AG09319 (cell line): ENCODE data around the genes ADGRF3, DNAJC5G, EIF2B4, PPM1G and C2orf16.

DNA sequence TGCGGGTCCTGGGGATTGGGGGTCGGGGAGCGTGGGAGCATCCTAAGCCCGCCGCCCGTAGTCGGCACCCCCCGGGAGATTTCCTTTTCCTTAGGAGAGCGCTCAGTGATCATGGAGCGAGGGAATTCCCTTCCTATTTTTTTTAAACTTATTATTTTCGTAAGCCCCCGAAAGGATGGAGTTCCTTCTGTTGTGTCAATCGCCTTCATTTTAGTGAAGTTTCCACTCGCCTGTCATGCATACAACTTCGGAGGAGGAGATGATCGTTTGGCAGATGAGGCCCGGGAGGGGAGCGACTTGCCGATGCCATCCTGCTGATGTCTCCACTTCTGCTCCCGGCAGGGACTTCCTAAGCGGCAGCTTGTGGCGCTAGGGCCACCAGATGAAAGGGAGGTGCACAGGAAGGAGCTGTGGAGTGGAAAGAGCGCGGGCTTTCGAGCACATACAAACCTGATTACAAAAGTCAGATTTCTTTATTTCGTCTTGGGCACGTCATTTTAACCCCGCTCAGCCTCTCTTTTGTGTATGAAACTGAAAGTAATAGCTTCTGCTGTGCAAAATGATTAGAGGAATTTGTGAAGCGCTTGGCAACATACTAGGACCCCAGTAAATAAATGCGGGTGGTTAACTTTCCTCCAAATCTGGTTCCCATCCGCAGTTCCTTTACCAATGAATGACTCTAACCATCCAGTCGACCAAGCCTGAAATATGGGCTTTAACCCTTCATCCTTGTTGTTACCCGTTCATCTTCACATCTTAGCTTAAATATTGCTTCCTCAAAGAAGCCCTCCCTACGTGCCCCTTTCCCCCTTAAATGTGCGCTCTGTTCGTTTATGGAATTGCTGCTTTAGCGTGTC, at the start of gene ADGRF3:
TSS of gene ADGRF3 (minus strand) at position 365 of the 857 bp plus-strand sequence.
- RRBS: 2% methylated on average over 11 of the region's 37 CpGs

GRCh38 chr2:26483838-26484460, 74.6 kb downstream of the OTOF start:
- RRBS: no CpG with 5 or more reads among the region's 10 CpGs

- RRBS: no CpG with 5 or more reads among the region's 5 CpGs
Measured at GRCh38 chr2:26606739-26607269, 34.4 kb downstream of the CIB4 start.

GRCh38 chr2:26695869-26696843, 3.6 kb downstream of the KCNK3 start:
- RRBS: no CpG with 5 or more reads among the region's 6 CpGs

DNA sequence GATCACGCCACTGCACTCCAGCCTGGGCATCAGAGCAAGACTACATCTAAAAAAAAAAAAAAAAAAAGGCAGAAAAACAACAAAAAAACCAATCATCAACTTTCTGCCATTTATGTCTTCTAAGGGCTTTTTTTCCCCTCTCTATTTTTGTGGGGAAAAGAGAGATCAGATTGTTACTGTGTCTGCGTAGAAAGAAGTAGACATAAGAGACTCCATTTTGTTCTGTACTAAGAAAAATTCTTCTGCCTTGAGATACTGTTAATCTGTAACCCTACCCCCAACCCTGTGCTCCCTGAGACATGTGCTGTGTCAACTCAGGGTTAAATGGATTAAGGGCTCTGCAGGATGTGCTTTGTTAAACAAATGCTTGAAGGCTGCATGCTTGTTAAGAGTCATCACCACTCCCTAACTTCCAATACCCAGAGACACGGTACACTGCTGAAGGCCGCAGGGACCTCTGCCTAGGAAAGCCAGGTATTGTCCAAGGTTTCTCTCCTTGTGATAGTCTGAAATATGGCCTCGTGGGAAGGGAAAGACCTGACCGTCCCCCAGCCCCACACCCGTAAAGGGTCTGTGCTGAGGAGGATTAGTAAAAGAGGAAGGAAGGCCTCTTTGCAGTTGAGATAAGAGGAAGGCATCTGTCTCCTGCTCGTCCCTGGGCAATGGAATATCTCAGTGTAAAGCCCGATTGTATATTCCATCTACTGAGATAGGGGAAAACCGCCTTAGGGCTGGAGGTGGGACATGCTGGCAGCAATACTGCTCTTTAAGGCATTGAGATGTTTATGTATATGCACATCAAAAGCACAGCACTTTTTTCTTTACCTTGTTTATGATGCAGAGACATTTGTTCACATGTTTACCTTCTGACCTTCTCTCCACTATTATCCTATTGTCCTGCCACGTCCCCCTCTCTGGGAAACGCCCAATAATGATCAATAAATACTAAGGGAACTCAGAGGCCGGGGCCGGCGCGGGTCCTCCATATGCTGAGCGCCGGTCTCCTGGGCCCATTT, 14.1 kb upstream of the SLC35F6 start:
- RRBS: no CpG with 5 or more reads among the region's 18 CpGs

- RRBS: no CpG with 5 or more reads among the region's 6 CpGs
Measured at GRCh38 chr2:27070244-27070956, 1.1 kb downstream of the OST4 start.

DNA sequence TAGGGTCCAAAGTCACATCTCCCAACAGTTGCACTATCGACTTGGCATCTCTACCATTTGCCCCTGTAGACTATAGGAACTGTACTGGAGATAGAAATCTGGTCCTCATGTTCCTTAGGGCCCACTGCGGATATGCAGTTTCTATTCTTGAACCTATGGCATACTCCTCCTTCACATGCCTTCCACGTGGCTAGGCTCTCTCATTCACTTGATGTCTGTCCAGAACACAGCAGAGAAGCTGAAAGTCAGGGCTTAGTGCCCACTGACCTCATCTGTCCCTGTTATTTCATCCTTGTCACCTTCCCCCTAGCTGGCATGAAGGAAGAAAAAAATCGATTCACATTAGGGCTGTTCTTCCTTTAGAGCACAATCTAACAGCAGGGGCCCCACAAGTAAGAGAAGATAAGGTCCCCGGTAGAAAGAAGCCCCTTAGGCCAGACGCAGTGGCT, 2.8 kb downstream of the ABHD1 start:
- RRBS: no CpG with 5 or more reads among the region's 6 CpGs

GRCh38 chr2:27274920-27275595, at the start of gene DNAJC5G:
Gene DNAJC5G, plus strand, starts transcription at chr2:27275433.
- RRBS: 75% methylated on average over 7 of the region's 28 CpGs

DNA sequence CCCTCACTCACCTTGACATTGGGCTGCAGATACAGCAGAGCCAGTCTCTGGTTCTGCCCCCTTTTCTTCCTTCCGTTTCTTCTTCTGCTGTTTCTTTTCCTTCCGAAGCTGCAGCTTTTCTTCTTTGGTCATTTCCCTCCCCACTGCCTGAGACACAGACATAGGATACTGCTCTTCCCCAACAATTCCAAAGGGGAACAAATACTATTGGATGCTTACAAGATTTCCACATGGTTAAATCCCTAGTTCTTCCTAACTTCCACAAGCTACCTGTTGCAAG, 795 bp downstream of the EIF2B4 start:
- RRBS: no CpG with 5 or more reads among the region's 2 CpGs

- RRBS: under 1% methylated on average over 24 of the region's 74 CpGs
Measured at GRCh38 chr2:27369683-27370515, at the start of gene EIF2B4. Gene EIF2B4, minus strand, starts transcription at chr2:27370338.

DNA sequence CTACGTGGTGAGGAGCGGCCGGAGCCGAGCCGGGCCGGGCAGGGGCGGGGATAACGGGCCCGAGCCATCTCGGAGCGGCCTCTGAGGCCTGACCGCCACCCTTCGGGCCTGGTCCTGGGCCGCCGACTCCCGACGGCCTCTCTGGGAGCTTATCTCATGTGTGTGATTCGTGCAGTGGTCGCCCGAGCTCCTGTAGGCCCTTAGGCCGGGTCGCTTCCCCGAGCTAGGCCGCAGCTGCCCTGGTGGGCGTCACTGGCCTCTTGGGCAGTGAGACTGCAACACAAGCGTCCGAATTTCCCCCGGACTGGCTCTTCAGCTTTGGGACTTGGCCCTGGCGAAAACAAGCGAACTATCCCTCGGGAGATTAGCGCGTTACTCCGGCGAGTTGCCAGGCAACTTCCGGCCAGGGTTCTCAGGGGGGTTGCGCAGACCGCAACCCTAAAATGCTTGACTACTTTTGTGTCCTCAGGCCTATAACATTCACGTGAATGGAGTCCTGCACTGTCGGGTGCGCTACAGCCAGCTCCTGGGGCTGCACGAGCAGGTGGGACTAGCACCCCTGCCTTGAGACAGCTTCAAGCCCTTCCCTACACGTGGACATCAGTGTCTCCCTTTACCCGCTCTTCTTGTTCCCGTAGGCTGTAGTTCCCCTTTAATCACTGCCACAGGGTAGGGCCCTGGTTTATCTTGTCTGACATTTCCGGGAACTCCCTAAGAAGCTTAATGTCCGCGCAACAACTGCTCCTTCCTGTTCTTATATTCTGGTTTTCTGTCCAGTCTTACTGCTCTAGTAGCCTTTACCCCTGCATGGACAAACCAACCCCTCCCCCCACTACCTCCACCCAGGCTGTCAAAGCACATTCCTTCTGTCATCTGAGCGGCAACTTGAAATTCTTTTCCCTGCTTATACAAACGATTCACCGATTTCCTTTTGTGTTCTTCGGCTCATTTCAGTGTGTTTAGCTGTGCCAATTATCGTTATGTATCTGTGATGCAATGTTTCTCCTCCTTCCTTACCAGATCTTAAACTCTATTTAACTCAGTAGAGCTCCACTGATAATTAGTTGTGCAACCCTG, 722 bp downstream of the SNX17 start:
- RRBS: 1% methylated on average over 12 of the region's 53 CpGs

DNA sequence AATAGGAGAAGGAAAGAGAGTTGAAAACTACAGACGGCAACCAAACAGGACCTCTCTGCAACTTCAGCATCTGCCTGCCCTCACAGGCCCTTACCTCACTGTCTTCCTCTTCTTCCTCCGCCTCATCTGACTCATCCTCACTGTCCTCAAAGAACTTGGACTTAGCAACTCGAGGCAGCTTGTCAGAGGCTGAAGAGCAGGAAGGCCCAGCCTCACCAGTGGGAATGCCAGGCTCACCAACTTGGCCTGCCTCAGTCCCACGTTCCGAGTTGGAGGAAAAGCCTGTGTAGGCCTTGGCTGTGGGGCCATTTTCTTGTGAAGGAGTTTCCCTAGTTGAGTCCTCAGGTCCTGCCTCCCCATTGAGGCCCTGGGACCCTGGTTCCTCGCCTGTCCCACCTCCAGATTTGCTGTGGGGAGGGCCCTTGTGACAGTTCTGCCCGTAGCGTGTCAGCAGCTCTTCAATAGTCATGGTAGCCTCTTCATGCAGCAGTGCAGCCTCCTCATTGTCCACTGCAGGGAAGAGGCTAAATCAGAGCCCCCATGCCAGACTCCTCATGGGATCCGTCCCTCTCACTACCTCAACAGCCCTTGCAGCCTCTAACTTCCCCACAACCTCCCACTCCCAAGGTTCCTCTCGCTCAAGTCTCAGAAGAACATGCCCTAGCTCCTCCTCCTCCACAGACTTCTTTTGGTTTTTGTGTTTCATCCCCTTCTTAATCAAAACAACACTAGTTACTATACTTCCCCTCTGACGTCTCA, 4.2 kb upstream of the ZNF513 start:
- RRBS: no CpG with 5 or more reads among the region's 11 CpGs

DNA sequence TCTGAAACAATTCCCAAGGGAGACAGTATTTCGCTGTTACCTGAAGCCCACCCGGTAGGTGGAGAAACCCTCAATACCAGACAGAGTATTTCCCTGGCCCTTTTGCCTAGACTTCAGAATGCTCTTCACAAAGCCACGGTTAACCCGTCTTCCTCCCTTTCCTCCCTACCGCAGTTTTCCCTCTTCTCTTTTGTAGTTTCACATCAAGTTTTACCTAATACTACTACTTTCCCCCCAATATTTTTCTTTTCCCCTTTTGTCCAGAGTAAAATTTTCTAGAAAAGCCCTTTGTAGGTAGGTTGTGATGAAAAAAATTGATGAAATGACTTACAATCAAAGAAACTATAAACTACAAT, 1.2 kb downstream of the PPM1G start:
- RRBS: no CpG with 5 or more reads among the region's 5 CpGs

DNA sequence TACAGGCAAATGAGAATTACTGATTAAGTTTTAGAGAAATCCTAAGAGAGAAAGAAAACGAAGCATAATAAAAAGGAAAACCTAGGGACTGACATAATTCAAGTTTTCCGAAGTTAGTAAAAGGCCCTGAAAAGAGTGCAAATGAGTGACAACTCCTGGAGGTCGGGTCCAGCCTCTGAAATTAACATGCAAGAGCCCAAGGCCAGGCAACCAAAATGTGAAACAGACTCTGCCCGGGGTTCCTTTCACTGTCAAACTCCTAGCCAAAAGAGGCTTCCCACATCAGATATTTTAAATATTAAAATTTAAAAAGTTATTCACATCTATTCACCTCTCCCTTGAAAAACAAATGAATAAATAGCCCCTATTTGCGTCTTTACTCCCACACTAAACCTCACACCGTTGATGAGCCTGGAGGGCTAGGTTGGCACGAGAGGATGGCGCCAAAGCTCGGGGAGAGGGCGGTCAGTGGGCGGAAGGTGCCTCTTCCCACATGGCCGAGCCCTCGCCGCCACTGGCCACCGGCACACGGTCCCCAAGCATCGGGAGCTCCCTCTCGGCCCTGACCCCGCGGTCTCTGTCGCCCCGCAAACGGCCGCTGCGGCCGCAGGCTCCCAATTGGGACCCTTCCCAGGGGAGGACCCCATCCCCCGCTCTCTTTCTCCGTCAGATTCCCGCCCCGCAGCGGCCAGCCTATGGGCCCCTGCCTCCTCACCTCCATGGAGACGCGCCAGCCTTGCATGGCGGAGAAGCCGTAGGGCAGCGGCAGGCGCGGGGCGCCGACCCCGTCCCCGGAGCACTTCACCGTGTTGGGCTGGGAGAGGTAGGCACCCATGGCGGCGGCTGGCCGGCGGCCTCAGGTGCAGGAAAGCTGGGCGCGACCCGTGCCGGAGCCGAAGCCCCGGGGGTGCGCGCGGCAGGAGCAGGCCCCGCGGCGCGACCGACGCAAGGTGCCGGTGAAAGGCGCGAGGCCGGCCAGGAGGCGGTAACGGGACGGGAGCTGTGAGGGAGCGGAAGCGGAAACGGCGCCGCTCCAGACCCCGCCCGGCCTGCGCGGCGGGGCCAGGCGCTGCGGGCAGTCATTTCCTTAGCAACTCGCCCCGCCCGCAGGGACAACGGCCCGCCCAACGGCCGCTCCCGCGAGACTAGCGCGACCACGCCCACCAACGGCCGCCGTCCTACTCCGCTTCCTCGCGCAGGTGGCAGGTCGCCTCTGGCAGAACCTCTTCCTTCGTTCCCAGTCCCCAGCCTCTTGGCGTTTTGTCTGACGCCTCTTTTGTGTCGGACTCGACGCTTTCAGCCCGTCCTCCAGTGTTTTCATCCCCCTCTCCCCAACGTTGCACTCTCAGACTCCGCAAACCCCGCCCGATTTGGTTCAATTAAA, at the start of gene PPM1G:
TSS of gene PPM1G (minus strand) at position 1,004 of the 1,384 bp plus-strand sequence.
- RRBS: 1% methylated on average over 32 of the region's 111 CpGs

- RRBS: no CpG with 5 or more reads among the region's 1 CpG
Measured at GRCh38 chr2:27537277-27537492, at the start of gene C2orf16. Gene C2orf16, plus strand, starts transcription at chr2:27537386.

- RRBS: no CpG with 5 or more reads among the region's 9 CpGs
Measured at GRCh38 chr2:27584093-27585012, 1.5 kb downstream of the ZNF512 start.

- RRBS: no CpG with 5 or more reads among the region's 5 CpGs
Measured at GRCh38 chr2:27665004-27665391, 1.3 kb downstream of the SLC4A1AP start.

DNA sequence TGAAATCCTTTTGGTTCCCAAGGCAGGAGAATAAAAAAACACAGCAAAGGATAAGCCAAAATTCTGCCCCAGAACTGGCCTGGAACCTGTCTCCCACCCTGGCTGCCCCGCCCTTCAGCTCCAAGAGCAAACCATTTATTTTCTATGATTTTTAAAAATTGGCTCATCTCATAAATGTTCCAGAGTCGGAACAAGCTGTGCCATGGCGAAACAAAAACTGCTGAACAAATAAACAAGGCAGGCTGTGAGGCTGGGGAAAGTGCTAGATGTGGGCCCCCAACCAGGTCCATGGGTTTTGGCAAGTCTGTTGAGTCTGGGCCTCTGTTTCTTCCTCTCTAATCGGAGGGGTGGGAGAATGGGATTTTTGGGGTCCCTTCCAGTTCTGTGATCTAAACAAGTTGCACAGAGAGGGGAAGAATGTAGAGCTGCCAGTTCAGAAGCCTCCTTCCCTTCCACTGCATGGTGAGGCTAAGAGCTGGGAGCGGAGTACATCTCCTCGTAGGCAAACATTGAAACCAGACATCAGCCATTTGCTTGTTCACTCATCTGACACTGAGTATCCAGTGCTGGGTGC, 44.3 kb downstream of the SLC4A1AP start:
- RRBS: no CpG with 5 or more reads among the region's 6 CpGs

GRCh38 chr2:27747713-27748448, 23.6 kb upstream of the MRPL33 start:
- RRBS: no CpG with 5 or more reads among the region's 8 CpGs

GRCh38 chr2:27890919-27891437, 449 bp downstream of the BABAM2 start:
- RRBS: no CpG with 5 or more reads among the region's 19 CpGs